Skin of body (tissue), 2 donors: ENCODE data around the genes TLCD4, SNX7 and PLPPR4.

DNA sequence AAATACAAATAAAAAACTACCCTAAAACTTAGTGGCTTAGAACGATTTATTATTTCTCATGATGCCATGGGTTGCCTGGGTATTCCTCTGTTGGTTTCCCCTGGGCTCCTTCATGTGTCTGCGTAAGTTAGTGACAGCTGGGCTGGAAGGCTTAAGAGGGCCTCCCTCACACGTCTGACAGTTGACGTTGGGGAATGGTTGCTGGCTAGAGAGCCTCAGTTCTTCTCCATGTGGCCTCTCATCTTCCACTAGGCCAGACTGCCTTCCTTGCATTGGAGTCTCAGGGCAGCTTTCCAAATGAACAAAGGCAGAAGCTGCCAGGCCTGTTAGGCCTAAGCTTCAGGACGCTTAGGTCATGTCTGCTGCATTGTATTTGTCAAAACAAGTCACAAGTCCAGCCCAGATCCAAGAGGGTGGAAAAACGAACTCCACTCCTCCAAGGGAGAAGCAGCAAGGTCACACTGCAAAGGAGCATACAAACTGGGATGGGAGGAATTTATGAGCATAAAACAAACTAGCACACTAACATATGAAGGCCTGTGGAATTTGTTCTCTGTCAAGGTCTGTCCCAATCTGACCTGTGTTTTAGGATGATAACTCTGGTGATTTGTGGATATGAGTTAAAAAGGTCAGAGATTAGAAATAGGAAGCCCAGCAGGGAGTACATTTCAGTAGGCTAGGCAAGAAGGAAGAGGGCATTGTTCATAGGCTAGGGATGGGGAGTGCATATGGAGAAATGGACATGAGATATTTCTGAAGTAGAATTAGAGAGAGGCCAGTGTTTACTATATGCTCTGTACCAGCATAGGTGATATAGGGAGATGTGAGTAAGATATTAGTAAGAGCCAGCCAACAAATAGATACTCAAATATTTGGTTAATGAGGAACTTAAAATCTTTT, 29.0 kb upstream of the CNN3 start:
- RAMPAGE, long total RNA: no peak

- RAMPAGE, long total RNA: no peak
Measured at GRCh38 chr1:94962418-94963215, 35.7 kb upstream of the CNN3 start.

DNA sequence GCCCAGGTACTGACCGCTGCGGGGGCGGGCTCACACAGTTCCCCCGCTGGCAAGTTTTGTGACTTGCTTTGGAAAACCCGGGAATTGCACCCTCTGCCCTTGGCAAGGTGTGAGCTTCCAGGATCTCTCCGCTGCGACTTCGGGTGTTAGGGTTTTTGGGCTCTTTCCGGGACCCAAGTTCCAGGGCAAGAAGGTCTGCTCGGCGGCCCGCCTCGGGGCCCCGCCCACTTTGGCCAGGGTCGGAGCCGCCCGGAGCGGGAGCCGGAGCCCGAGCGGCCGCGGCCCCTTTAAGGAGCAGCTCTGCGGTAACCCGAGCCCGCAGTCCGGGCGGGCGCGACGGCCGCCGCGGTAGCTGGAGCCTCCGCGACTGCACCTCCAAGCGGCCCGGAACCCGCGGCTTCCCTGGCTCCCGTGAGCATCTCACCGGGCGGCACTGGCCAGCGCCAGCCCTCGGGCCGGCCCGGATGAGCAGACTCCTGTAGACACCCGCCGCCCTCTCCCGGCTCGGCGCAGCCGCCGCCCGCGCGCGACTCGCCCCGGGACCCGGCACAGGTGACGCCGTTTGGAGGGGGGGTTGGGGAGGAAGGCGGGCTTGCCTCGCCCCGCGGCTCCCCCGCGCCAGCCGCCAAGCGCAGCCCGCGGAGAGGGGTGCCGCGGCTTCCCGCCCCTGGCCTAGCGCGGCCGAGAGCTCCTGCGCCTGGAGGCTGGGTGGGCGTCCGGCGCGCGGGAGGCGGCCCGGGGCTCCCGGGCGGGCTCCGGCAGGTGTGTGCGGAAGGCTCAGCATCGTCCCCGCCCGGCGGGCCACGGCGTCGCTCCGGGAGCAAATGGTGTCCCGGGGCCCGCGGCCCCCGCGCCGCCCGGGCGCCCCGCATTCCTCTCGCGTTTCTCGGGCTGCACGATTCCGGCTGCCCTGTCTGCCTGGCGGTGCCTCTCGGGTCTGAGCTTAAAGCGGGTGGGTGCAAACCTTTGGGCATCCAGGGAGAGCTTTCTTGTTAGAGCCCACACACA, at the start of gene TLCD4:
Gene TLCD4, plus strand, starts transcription at position 290 of the 1,008 bp plus-strand sequence.
- RAMPAGE, long total RNA: no peak

GRCh38 chr1:95169548-95169980, 52.4 kb downstream of the TLCD4 start:
- RAMPAGE, long total RNA: no peak

- RAMPAGE, long total RNA: no peak
Measured at GRCh38 chr1:96799381-96799882, 77.8 kb downstream of the PTBP2 start.

GRCh38 chr1:98045816-98046389, 125.1 kb upstream of the DPYD start:
- RAMPAGE, long total RNA: no peak

DNA sequence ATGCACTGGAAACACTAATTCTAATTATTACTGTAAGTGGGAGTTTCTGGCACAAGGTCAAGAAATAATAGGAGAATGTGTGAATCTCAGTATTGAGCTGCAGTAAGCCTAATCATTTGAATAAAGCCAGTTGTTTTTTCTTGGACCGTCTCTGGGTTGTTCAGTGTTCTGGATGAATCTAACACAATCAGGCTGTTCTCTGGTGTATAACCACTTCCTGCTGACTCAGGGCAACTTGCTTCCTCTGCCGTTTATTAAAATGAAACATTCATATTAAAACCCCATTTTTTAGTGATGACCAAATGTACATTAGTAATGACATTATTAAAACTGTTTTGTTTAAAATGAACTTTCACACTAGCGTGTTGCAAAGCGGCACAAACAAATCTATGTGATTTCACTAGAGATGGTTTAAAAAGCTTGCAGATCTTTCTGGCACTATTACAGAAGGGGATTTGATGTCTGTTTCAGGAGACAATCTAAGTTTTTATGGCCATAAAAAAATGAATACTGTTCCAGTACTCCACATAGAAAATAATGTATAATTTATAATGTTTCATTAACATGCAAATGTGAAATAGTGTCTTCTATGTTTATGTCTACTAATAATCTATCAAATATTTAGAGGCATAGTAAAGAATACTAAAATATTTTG, 273.0 kb upstream of the SNX7 start:
- RAMPAGE, long total RNA: no peak

- RAMPAGE, long total RNA: no peak
Measured at GRCh38 chr1:98661526-98662600, at the start of gene SNX7. Gene SNX7 (plus strand): TSS chr1:98661721.

DNA sequence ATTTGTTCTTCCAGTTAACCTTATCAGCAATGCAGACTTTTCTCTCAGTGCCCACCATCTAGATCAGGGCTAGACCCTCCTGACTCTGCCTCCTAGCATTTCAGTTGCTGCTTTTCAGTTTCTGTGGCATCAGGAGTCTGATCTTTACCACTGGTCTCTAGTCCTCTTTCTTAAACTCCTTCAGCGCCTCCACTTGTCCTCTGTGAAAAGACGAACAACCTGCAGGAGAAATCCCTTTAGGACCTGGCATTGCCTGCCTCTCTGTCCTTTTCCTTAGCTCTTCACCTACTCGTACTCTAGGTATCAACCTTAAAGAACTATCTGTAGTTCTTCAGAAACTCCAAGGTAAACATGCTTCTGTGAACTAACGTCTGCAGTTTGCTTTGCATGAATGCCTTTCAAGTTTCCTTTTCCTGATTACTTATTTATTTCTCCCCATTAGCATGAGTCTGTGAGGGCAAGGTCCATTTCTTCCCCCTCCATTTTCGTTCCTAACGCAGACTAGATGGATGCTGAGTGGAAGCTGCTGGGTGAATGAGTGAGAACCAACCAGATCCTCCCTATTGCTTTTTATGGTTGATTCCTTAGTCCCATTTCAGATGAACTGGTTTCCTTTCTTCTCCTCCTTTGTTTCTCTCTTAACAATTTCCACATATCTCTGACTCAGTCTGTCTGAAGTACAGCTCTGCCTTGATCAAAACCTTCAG, 71.9 kb downstream of the SNX7 start:
- RAMPAGE, long total RNA: no peak

DNA sequence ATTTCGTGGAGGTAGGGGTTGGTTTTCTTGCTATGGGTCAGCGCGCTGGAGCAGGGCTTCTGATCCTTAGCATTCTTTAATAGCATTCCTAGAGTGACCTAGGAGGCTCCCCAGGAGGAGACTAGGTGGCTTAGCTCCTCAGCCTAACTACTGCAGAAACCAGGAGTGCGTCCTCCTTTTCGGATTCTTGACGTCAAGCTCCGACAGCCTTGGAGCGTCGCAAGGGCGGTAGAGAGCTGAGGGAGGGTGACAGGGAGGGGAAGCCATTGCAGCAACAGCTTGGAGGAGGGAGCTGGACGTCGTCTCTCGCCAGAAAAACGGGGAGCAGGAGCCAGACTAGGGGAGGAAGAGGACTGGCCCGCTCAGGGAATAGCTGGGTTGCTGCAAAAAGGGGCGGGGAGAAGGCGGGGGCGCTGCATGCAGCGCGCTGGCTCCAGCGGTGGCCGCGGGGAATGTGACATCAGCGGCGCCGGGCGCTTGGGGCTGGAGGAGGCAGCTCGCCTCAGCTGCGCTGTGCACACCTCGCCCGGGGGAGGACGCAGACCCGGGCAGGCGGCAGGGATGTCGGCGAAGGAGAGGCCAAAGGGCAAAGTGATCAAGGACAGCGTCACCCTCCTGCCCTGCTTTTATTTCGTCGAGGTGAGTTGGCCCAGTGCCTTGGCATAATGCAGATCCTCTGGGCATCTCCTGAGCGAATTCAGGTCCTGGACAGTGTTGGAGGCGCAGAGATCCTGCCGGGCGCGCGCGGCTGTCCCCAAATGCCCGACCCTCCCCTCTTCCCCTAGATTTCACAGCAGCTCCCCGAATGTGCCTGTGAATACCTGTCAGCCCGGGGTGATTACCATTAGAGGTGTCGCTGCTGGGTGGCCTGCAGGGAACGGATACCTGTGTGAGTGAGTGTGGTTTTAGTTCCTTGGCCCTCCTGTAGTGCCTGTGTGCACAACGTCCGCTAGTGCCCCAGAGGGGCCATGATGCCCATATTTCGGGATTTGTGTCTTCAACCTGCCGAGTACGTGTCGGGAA, at the start of gene PLPPR4:
Gene PLPPR4, plus strand, starts transcription at position 460 of the 1,023 bp plus-strand sequence.
- RAMPAGE, long total RNA: no peak

DNA sequence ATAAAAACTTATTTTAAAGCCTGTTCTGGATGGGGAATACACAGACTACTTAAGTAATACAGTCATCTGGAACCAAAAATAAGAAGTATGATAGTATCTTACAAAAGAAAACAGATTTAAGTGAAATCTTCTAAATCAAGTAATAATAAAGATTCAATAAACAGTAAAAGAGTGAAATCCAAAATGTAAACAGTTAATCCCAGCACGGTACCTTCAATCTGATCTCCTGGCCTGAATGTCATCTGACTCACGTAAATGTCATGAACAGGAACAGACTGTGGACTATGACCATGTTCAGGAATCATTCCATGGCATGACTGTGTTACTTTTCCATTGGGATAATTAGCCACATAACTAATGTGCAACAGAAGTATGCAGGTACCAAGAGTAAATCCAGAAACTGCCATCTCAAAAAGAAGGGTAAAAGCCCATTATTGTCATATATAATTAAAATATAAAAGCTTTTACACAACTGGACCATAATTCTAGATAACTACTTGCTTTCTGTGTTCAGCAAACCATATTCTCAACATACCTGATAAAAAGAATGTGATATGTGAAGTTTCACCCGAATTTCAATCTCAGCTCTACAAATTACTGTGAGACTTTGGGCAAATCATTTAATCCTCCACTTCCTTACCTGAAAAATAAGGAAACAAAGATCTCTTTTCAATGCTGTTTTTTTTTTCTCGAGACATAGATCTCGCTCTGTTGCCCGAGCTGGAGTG, 17.9 kb downstream of the FRRS1 start:
- RAMPAGE, long total RNA: no peak

GRCh38 chr1:99758737-99759688, 7.4 kb downstream of the FRRS1 start:
- RAMPAGE, long total RNA: no peak

- RAMPAGE, long total RNA: no peak
Measured at GRCh38 chr1:99765962-99766222, 543 bp downstream of the FRRS1 start.

DNA sequence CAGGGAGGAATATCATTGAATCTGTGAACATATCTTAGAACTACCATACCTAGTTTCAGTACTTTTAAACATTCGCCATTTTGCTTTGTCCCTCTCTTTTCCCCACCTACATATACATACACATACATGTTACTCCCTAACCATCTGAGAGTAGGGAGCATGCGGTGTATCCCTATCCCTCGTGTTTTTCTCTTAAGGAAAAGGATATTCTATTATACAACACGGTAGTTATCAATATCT, 774 bp upstream of the MFSD14A start:
- RAMPAGE, long total RNA: no peak

DNA sequence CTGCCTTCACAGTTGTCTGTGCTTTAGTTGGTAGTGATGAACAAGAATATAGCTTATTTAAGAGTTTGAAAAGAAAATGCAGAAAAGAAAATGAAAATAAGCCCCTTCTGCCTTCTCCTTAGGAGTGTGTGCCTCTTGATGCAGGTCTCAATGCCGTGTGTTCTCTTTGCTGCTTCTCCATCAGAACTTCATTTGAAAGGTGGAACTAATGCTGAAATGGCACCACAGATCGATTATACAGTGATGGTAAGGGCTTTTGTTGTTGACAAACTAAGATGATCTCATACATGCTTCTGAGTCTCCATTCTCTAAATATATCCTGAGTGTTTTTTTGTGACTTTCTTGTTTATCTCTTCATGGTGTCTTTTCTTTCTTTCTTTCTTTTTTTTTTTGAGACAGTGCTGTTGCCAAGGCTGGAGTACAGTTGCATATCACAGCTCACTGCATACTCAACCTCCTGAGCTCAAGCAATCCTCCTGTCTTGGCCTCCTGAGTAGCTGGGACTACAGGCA, 4.5 kb downstream of the RTCA start:
- RAMPAGE, long total RNA: no peak

GRCh38 chr1:100443984-100444601, 91.8 kb downstream of the CDC14A start:
- RAMPAGE, long total RNA: no peak

DNA sequence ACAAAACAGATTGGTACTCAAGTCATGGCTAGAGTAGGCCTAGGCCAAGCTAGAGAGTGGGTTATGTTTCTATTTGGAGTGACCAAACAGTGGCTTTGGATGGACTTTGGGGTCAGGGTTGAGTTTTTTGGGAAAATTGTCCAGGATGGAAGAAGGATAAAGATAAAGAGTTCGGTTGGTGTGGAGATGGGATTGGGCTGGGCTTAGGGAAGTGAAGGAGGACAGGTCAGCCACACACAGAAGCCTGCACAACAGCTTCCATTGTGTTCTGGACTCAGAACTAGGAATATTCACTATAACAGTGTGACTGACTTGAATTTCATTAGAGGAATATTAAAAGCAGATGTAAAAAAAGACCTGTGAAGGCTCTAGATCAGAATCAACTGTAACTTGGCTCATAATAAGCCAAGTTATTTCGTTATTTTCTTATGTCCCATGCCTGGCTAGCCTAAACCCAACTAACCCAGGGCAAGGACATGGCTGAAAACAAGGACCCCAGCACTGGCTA, 56.7 kb upstream of the GPR88 start:
- RAMPAGE, long total RNA: no peak

- RAMPAGE, long total RNA: no peak
Measured at GRCh38 chr1:100896310-100897085, 608 bp downstream of the SLC30A7 start.

DNA sequence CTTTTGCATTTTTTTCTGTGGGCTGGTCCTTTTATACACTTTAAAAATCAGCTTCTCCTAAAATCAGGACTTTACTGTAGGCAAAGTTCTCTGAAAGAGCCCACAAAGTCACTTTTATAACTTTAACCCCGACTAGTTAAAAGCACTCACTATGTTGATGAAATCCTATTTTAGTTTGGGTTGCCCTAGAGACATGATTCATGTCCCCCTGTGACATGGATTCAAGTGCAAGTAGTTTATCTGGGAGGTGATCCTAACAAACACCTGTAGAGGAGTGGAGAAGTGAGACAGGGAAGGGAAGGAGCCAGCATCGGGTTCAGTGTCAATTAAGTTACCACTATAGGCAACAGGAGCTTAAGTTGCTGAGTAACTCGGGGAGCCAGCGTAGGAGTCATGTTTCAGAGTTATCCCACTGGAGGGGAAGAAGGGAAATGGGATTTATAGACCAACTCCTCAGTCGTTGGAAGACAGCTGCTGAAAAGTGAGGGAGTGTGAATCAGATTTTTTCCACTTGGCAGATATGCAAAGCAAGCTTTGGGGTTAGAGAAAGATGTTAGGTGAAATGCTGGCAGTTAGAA, 54.8 kb downstream of the SLC30A7 start:
- RAMPAGE, long total RNA: no peak

GRCh38 chr1:101181764-101182706, 54.8 kb upstream of the S1PR1 start:
- RAMPAGE, long total RNA: no peak